Skin of body (tissue), 2 donors: ENCODE data around the genes SNRNP200, SEMA4C and FAM178B.

- RAMPAGE, long total RNA = no peak
Observed at GRCh38 chr2:95885883-95886408, 105.7 kb downstream of the ANKRD36C start.

DNA sequence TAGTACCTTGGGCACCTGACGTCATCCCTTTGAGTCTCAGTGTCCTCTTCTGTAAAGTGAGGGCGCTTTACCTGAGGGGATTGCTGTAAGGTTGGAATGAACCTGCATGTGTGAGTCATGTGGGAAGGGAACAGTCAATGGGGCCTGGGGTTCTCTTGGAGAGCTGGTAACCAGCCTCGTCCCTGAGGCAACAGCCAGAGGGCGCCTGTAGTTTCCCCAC lies 19.4 kb upstream of the ANKRD36C start:
- RAMPAGE, long total RNA = no peak

DNA sequence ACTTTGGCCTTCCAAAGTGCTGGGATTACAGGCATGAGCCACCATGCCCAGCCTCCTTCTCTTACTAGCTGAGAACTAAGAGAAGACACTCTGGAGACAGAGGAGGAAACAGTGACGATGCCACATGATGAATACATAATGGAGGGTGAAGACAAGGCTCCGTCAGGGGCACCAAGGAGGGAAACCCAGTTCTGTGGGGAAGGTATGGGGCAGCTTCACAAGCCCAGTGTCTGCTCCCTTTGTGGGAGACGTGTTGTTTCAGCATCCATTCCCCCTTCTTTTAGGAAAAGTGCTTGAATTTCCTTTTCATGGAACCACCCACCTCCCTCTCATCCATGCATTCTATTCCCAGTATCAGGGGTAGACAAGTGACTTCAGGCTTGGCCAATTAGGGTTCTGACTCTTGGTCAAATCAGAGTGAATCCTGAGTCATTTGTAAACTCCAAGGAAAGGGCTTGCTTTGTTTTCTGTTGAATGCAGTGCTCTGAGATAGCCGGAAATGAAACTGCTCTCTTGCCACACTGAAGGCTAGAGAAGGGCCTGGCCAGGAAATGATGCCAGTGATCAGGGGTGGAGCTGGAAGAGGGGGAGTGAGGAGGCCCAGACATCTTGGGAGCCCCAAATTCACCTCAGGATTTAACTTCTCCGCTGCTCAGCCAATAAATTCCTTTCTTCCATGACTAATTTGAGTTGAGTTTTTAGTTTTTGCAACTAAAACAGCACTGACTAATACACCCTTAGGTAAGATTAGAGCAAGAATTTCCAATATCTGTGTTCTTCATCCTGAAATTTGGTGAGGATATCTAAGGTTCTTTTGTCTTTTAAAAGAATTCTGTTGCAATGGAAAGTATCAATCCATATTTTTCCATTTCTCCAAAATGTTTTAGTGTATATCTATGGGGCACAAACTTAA lies 23.6 kb downstream of the TMEM127 start:
- RAMPAGE, long total RNA = no peak

DNA sequence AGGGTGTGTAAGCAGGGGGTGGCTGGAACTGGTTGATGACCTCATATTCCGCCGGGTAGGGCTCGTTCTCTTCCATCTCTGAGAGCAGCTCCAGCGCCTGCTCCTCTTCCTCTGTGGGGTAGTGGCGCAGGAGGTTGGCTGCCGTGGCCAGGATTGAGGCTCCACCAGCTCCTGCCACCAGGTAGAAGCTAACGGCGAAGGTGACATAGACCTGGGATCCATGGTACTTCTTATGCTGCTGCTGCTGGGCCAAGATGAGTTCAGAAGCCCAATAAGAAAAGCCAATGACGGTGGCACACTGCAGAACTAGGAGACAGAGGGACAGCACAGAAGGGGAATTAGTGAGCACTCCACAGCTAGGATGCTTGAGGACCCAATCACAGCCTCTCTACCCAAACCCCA lies 12.0 kb downstream of the TMEM127 start:
- RAMPAGE, long total RNA = no peak

DNA sequence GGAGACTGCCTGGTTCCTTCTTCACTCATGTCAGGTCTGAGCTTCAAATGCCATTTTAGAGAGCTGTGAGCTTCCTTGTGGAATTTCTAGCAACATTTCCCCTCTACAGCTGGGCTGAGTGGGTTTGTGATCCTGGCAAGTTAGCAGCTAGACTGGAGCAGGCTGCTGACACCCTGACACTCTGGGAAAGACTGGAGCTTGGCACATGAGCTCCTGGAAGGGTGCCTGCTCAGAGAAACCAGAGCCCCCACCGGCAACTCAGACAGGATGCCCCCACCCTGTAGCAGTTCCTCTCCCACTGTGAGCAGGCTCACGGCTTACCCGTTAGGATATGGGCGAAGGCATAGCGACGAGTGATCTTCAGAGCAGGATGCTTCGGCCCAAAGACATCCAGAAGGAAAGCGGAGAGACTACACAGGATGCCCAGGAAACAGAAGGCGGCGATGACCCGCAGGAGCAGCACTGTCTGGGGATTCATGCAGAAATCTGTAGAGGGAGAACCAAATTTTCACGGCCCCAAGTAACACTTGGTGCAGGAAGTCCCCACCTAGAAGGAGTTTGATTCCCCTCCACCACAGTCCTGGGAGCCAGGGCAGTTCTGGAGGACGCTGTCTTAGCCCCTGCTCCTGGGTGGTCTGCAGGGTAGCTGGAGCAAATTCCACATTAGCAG lies 11.2 kb downstream of the TMEM127 start:
- RAMPAGE, long total RNA = no peak

- RAMPAGE, long total RNA = no peak
Observed at GRCh38 chr2:96260176-96261312, 5.3 kb downstream of the TMEM127 start.

GRCh38 chr2:96286486-96287283 lies 18.7 kb downstream of the SNRNP200 start:
- RAMPAGE, long total RNA = no peak

- RAMPAGE, long total RNA = start-site peak on the minus strand at chr2:96305481-96305528, 859 and 37 reads in 2 replicates
Observed at GRCh38 chr2:96304977-96306248, at the start of gene SNRNP200. TSS of gene SNRNP200 (minus strand) at chr2:96305546.

- RAMPAGE, long total RNA = no peak
Observed at GRCh38 chr2:96320917-96321120, 4.3 kb upstream of the ITPRIPL1 start.

- RAMPAGE, long total RNA = no peak
Observed at GRCh38 chr2:96486690-96487117, 18.5 kb downstream of the NEURL3 start.

DNA sequence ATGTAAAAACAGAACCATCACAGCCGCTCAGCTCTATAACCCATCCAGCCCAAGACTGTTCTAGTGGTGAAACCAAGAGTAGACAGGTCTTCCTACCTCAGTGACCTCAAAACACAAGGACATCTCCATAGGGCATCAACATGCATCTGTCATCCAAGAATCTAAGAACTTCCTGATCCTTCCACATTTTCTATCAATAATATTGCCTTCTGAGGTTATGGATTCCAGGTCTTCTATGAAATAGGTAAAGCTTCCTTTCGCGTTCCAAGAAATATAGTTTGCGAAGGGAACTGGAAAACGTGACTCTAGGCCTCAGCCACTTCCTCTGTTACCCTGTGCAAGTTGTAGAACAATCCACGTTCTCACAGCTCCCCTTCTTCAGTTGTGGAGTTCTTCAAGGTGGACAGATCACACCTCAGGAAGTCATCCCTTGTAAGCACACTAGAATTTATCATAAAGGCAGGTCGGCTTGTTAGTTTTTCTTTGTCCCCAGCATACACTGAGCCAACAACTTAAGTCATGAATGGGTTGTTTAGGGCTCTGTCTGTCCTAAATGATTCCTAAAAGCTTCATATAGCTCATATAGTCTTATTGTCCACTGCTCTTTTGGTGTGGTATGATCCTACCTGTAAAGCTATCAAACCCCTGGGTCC lies 44.8 kb downstream of the KANSL3 start:
- RAMPAGE, long total RNA = no peak

GRCh38 chr2:96747331-96747668 lies 7.4 kb upstream of the LMAN2L start:
- RAMPAGE, long total RNA = no peak

DNA sequence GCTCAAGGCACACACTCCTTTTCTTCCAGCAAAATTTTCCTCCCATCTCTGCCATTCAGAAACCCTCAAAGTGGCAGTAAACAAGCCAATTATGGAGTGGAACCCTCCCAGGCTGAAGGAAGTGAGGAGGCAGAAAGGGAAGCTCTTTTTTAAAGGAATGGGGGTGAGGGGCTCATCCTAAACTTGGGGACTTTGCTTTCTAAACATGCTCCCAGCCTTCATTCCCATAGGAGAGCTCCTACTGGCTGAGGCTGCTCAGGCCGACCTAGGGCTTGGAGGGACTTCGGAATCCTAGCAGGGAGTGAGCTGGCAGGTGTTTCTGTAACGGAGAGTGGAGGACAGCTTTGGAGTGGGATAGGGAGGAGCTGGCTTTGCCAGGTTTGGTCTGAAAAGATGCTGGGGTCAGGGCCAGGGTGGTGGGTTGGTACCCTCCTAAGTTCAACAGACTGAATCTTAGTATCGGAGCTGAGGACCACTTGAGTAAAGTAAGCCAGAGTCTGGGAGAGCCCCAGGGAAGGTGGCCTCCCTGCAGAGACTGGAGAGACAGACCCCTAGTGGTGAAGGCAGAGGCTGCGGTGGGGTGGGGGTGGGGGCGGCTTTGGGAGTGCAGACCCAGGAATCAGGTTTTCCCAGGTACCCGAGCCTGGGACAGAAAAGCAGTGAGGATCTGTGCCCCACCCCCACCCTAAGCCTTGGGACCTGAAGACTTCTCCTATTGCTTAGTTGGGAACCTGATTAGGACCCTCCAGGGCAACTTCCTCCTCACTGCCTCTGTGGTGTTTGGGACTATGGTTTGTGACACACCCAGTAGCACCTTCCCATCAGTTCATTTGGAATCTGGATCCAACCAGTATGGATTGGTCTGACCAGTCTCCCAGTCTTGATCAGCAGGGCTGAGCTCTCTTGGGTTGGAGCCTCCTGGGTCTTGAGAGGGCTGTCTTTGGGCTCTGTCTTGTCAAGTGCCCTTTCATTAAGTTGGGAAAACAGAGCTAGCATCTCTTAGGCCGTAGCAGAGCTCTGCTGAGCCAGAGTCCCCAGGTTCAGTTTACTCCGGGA lies 2.9 kb downstream of the CNNM4 start:
- RAMPAGE, long total RNA = no peak

- RAMPAGE, long total RNA = no peak
Observed at GRCh38 chr2:96789400-96789649, 26.7 kb upstream of the CNNM3 start.

DNA sequence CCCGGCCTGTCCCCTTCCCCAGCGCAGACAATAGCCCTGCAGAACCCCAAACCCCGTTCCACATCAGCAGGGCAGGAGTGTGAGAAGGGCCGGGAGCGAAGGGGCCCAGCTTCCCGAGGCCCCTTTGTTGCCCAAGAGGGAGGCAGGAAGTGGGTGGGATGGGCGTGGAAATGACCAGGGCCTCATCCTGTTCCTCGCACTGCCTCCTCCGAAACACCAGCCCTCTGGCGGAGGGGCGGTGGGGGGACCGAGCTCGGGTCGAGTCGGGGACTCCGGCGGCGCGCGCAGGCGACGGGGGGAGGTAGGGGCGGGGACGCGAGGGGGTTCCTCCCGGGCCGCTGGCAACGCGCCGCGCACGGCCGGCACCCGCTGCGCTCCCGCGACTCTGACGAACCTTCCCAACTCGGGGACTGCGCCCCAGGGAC lies 1.4 kb downstream of the SEMA4C start:
- RAMPAGE, long total RNA = no peak

- RAMPAGE, long total RNA = no peak
Observed at GRCh38 chr2:96869693-96870614, at the start of gene SEMA4C. TSS of gene SEMA4C (minus strand) at chr2:96870080.

DNA sequence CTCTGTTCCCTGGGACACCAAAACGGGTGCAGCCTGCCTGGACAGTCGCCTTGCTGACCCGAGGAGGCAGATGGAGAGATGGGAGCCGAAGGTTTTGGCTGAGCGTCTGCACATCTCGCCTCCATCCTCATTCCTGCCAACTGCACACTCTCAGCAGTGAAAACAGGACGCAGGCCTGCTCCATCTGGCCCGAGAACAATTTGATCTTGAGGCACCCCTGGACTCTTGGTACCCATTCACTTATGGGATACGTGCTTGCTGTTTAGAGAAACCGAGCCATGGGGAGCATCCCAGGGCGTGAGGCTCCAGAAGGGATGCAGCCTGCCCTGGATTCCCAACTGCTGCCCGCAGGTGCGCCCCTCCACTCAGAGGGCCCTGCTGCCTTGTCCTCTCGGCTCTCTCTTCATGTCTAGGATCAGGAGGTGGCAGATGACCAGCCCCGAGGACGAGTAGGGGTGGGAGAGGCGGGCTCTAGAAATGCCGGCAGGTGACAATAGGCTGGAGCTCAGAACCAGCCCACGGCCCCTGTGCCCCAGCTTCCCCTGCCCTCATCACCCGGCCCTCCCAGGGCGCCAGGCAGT lies 9.1 kb upstream of the SEMA4C start:
- RAMPAGE, long total RNA = no peak

DNA sequence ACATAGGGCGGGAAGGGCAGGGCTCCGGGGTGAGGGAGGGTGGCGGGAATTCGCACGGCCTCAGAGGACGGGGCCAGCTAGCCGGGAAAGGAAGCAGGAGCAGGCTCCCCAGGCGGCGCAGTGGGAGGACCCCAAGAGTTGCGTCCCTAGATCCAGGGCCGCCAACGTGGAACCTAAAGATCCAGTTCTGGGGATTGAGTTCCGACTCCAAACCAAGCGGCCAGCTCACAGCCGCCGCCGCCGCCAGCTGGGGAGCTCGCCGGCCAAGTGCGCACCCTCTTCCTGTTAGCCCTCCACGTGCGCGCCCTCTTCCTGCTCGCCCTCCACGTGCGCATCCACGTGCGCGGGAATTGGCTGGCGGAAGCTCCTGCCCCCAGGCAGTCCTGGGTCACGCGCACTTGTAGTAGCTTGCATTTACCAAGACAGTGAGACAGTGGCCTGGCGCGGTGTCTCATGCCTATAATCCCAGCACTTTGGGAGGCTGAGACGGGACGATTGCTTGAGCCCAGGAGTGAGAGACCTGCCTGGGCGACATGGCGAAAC lies at the start of gene FAM178B:
Gene FAM178B (minus strand): TSS at position 271 of the 543 bp plus-strand sequence.
- RAMPAGE, long total RNA = no peak

GRCh38 chr2:97103283-97103728 lies 8.6 kb upstream of the FAHD2B start:
- RAMPAGE, long total RNA = no peak

DNA sequence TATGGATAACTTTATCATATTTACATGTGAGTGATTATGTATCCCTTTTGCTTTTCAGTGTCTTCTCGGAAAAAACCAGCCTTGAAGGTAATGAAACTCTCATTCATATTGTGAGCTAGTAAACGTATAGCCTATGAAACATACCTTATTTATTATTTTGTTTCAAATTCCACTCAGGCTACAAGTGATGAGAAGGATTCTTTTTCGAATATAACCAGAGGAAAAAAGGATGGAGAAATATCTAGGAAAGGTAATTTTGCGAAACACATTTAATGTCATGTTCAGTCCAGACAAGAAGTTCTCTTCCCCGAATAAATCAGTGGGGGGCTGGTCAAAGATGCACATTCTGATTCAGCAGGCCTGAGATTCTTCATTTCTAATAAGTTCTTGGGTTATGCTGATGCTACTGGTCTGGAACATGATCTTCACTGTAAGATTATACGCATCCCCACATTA lies 81.7 kb downstream of the ANKRD36 start:
- RAMPAGE, long total RNA = no peak